Bile duct (tissue), 1 donor: ENCODE measurements around a stretch of chr17.

- PRO-cap: no peak
Measured at GRCh38 chr17:17574032-17574515, 17.4 kb downstream of the PEMT start.

- PRO-cap: no peak
Measured at GRCh38 chr17:17575211-17576424, 15.9 kb downstream of the PEMT start.

DNA sequence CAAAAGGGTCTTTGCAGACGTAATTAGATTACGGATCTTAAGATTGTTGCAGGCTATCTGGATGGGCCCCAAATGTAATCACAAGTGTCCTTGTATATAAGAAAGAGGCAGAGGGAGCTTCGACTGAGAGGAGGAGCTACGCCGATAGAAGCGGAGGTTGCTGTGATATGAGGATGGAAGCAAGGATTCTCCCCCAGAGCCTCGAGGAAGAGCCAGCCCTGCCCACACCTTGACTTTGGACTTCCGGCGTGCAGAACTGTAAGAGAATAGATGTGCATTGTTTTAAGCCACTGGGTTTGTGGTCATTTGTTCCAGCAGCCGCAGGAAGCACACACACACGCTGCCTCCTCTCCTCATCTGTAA is 10.5 kb upstream of the RAI1 start:
- PRO-cap: unidirectional peak, plus-strand start at position 305 of the sequence

GRCh38 chr17:17684778-17685823 is 3.8 kb downstream of the RAI1 start:
- PRO-cap: unidirectional peak, plus-strand start at chr17:17685473

GRCh38 chr17:17714321-17714817 is 33.1 kb downstream of the RAI1 start:
- PRO-cap: no peak

- PRO-cap: no peak
Measured at GRCh38 chr17:17741314-17741779, 60.1 kb downstream of the RAI1 start.

GRCh38 chr17:17741780-17742171 is 60.5 kb downstream of the RAI1 start:
- PRO-cap: no peak

- PRO-cap: no peak
Measured at GRCh38 chr17:17749767-17750415, 68.6 kb downstream of the RAI1 start.

DNA sequence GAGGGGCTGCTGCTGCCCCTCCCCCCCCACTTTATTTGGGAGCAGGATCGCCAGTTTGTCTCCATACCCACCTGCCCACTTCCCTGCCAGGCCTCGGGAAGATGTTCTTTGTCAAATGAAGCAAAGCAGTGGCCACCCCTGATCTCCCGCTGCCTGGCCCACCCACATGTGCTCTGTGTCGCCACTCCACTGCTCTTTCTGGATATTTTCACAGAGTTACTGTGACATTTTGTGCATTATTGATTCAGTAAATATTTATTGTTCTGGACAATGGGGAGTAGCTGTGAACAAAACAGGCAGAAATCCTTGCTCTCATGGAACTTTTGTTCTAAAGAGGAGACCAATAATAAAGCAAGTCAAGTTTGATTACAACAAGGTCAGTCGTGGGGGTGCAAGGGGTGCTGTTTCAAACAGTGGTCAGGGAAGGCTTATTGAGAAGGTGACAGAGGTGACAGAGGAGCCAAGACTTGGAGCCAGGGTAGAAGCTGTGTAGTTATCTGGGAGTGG is 50.6 kb downstream of the SREBF1 start:
- PRO-cap: no peak

DNA sequence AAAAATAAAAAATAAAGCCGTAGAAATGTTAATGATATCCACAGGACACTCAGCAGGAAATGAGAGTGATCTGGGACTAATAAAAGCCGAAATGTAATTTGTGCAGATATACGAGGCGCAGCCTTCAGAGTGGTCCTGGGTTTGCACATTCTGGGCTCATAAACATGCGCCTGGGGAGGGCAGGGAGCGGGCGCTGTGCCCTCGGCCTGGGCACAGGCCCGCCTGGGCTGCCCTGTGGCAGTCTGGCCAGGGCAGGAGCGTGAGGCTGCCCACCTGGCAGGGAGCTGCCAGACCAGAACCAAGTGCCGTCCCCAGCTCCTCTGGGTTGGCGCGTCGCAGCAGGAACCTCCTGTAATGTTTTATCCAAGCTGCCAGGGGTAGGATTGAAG is 46.2 kb downstream of the SREBF1 start:
- PRO-cap: no peak

GRCh38 chr17:17807742-17808243 is 29.0 kb downstream of the SREBF1 start:
- PRO-cap: no peak

DNA sequence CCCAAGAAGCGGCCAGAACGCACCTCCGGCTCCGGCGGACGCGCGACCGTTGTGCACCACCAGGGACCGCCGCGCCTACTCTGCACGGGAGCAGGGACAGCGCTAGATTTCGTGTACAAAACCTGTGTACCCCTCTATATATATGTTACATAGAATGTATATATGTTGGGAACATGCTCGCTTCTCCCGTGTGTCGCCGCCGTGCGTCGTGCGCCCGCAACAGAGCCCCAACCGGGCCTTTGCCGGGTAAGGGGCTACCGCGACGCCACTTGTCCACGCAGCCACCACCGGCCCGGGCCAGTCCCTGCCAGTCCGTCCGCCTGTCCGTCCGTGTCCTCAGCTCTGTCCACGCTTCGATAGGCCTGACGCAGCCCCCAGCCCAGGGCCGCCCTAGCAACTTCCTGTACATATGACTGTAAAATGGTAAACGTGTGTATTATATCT is 26.0 kb downstream of the SREBF1 start:
- PRO-cap: unidirectional peak, minus-strand start at position 79 of the sequence

DNA sequence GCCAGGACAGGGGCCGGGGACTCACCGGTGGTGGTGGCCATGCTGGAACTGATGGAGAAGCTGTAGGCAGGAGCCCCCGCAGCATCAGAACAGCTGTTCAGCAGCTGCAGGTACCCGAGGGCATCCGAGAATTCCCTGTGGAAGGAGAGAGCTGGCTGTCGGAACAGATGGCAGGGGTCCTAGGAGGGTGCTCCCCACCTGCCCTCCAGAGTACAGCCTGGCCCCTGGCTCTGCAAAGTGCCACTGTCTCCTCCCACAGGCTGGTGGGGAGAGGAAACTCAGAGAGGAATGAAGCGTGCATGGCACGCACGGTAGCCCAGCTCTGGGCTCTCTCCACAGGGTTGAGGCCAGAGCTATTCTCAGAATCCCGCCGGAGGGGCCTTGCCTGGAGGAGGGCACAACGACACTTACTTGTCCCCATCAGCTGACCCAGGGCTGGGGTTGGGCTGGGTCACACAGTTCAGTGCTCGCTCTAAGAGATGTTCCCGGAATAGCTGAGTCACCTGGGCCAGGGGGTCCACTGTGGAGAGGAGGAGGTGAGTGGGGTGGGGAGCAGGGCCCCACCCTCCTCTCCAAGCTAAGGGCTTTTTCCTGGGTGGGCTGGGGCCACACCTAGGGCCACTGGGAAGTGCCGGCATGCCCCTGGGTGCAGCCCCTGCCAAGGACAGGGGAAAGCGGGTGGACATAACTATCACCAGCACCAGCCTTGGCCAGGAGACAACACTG is 21.8 kb downstream of the SREBF1 start:
- PRO-cap: no peak

GRCh38 chr17:17840237-17840763 is 3.5 kb upstream of the SREBF1 start:
- PRO-cap: bidirectional peak, plus-strand start at chr17:17840282, minus-strand start at chr17:17840145; bidirectional peak, plus-strand start at chr17:17840553, minus-strand start at chr17:17840552

DNA sequence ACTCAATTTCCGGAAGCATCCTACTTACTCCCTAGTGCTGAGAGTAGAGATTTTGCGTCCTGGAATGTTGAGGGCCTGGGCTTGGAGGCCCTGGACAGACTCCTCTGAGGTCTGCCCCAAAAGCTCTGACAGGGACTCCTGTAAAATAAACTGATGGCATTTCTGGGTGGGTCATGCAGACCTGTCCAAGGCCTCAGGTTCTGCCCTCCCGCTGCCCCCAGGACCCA is 4.6 kb upstream of the SREBF1 start:
- PRO-cap: no peak

DNA sequence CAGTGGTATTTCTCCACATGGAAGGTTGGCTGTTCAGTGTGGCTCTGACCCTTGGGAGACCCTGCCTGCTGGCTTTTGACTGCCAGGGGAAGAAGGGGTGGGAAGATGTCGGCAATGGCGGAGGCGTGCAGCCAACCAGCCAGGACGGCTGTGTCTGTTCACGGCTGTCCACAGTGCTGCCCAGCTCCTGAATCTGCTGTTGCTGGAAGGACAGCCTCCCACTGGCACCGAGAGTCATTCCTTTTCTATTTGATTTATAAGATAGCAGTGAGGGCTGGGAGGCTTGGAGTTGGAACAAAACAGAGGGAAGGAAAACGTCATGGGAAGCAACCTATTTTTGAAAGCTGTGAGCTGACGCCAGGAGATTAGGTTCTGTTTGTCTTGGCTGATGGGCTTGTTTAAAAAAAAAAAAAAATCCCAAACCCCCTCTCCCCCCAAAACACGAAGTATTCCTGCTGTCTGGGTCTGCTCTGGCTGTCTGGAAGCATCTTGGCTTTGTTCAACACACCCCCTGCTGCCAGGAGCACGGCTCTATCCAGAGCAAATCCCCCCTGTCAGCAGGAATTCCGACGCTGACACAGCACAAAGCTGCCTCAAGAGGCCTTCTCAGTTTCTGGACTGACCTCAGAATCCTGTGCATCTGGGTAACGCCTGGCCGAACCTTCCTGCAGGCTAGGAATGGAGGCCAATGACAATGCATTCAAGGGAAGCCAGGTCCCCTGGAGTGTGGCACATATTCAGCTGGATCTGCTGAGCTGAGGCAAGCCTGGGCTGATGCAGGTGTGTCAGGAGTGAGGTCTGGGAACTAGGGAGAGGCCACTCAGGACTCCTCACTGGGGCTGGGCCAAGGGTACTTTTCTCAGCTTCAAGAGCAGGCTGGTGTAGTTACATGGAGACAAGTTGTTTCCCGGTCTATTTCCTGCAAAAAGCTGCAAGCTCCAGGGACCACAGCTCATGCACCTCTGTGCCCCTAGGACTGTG is 41.0 kb upstream of the SREBF1 start:
- PRO-cap: unidirectional peak, minus-strand start at position 178 of the sequence; unidirectional peak, minus-strand start at position 195 of the sequence; bidirectional peak, plus-strand start at position 627 of the sequence, minus-strand start at position 529 of the sequence

GRCh38 chr17:17913773-17914491 is 58.3 kb downstream of the TOM1L2 start:
- PRO-cap: unidirectional peak, minus-strand start at chr17:17914059

DNA sequence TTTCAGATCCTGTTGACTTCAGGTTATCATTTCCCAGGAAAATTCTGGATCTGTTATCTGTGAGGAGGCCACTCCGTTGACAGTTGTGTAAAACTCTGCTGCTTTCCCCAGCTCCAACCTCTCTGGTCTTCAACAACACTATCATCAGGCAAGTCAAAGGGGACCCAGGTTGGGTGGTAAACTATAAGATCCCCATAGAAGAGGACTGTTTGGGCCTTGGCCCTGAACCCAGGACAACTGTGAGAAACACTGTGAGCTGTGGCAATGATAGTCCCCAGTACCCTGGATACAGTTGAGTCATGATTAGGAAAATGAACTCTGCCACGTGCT is 1.1 kb downstream of the DRC3 start:
- PRO-cap: no peak

- PRO-cap: unidirectional peak, plus-strand start at chr17:18109382
Measured at GRCh38 chr17:18109228-18109694, 705 bp downstream of the MYO15A start.

DNA sequence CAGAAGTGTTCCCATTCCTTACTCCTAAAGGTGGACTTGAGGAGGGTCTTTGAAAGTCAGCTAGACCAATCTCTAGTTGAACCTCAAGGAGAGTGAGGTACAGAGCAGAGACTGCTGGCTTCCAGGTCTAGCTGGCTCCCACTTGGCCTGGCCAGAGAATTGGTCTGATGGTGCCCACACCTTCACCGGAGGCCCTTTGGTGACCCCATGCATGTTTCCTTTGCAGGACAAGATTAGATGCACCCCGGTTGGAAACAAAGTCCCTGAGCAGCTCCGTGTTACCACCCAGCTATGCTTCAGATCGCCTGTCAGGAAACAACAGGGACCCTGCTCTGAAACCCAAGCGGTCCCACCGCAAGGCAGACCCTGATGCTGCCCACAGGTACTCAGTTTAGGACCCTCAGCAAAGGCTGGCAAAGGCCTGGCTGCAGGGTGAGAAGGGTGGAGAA is 18.8 kb upstream of the LLGL1 start:
- PRO-cap: no peak